Panc1 (cell line): ENCODE data around the gene SCYGR4.

DNA sequence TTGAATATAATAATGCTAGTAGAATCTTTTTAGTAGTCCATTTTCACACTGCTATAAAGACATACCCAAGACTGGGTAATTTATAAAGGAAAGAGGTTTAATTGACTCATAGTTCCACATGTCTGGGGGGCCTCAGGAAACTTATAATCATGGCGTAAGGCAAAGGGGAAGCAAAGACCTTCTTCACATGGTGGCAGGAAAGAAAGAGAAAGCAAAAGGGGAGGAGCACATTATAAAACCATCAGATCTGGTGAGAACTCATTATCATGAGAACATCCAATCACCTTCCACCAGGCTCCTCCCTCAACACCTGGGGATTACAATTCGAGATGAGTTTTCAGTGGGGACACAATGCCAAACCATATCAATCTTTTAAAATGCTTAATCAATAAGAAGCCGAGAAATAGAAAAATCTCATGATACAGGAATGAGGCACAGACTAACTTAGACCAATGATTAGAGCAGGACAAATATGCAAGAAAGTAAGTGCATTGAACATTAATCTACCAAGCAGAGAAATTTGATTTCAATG lies 259.4 kb downstream of the IRS1 start:
- RRBS, 2 experiments, result no CpG with 5 or more reads among the region's 3 CpGs

DNA sequence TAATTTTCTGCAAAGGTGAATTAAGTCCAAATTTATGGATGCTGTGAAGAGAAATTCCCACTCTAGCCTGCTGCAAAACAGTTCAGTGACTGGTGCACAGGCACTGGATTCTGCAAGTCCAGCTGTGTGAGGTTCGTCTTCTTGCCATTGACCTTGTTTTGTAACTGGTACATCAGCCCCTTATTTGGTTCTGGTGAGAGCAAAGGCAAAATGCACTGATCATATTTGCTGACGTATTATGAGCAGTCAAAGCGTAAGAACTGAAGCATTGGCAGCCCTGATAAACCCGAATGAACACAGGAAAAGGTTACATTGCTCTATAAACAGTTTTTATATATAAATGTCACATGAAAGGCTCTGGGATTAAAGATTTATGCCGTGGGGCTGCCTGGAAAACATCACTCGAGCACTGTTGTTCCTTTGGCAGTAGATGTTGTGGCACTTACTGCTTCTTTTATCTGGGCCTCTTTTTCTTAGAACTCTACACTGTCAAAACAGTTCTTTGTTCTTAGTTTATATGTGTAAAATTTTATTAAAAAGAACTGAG lies 168.0 kb downstream of the IRS1 start:
- RRBS, 2 experiments, result no CpG with 5 or more reads among the region's 6 CpGs

GRCh38 chr2:226767565-226768040 lies 32.0 kb downstream of the IRS1 start:
- RRBS, 2 experiments, result no CpG with 5 or more reads among the region's 4 CpGs

DNA sequence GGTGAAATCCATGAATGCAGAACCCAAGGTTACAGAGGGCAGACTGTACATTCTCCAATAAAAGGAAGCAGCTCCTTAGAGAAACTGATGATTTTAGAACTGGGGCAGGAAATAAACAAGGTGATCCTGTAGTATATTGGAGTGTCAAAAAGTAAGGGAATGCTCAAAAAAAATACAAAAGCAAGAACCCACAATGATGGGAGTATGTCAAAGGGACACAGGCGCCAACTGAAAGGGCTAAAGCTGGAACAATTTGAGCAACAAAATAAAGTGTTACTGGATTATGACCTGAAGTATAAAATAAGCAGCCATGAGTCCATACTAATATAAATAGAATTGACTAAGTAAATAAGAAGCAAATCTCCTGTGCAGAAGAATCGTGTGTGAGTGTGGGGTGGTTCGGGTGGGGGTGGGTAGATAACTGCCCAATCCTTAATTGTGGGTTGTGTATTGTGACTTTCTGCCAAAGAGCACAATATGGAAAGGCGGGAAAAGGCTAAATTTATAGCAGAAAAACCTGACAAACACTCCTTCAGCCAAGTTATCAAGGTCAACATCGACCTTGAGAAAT lies 23.6 kb downstream of the IRS1 start:
- RRBS, 2 experiments, result no CpG with 5 or more reads among the region's 5 CpGs

- RRBS, 2 experiments, result no CpG with 5 or more reads among the region's 9 CpGs
These were observed 7.2 kb downstream of the IRS1 start for GRCh38 chr2:226792170-226793040.

GRCh38 chr2:227370619-227371333 lies 8.3 kb downstream of the TM4SF20 start:
- RRBS, 2 experiments, result no CpG with 5 or more reads among the region's 12 CpGs

DNA sequence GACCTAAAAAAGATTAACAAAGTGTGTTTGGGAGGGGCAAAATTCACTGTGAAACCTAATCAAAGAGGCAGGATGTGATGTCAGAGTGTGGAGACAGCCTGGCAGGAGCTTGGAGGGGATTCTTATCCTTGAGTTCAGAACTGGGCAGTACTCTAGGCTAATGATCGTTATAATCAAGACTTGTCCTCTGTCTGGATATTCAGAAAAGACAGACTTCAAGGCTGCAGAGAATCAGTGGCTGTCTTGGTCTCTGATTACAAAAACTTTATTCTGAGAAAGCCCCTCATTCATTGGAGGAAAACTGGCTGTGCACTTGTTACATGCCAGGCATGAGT lies 18.6 kb upstream of the SCYGR1 start:
- RRBS, 2 experiments, result no CpG with 5 or more reads among the region's 1 CpG

- RRBS, 2 experiments, result no CpG with 5 or more reads among the region's 7 CpGs
These were observed at the start of gene SCYGR4 for GRCh38 chr2:227617298-227617696. Gene SCYGR4 (plus strand): TSS chr2:227617498.

- RRBS, 2 experiments, result no CpG with 5 or more reads among the region's 9 CpGs
These were observed 5.2 kb downstream of the CCL20 start for GRCh38 chr2:227818700-227819283.

- RRBS, 2 experiments, result no CpG with 5 or more reads among the region's 3 CpGs
These were observed 192.9 kb downstream of the PID1 start for GRCh38 chr2:229078138-229078676.

GRCh38 chr2:229113929-229115257 lies 156.7 kb downstream of the PID1 start:
- RRBS, 2 experiments, result no CpG with 5 or more reads among the region's 5 CpGs

- RRBS, 2 experiments, result no CpG with 5 or more reads among the region's 5 CpGs
These were observed 91.5 kb downstream of the PID1 start for GRCh38 chr2:229179511-229180034.

- RRBS, 2 experiments, result no CpG with 5 or more reads among the region's 1 CpG
These were observed 87.5 kb downstream of the PID1 start for GRCh38 chr2:229183616-229183938.

DNA sequence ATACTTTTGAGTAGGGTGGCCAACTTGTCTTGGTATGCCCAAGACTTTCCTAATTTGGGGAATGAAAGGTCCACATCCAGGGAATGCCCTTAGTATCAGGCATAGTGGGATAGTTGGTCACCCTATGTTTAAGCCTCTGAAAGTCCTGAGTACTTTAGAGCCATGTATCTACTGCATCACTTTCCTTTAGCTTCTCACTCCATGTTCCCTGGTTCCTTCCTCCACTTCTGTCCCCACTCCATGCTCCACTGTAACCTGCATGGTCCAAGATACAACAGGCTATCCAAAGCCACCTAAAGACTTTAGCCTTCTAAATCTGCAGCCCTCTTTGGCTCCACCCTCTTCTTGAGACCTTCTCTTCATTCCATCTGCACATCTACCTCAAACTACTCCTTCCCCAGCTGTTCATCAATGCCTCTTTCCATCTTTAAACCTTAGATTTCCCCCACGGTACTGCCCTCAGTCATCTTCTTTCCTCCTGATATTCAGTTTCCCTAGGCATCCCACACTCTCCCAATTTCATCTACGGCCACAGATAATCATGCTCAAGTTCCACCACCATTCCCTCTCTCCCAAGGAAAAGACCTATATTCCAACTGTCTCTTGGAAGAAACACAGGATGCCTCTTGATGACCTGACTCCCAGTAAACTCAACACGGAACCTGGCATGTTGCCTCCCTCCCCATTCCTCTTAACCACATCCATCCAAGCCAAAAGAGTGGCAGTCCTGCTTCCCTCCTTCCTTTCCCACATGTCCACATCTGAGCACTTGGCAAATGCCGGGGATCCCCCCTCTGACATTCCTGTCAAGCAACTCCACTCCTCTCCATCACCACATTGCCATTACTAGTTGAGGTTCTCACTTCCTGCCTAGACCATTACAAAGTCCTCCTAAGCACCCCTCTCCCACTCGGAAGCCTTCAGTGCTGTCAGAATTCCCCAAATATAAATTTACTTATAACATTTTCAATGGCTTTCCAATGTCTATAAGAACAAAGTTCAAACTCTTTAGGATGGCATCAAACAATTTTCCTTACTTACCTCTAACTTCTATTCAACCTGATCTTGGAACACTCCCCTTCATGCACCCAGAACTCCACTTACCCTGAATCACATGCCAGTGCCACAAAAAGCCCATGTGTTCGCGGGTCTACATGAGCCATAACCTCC lies 49.6 kb downstream of the PID1 start:
- RRBS, 2 experiments, result no CpG with 5 or more reads among the region's 7 CpGs

- RRBS, 2 experiments, result no CpG with 5 or more reads among the region's 4 CpGs
These were observed 28.4 kb downstream of the PID1 start for GRCh38 chr2:229242429-229243373.

GRCh38 chr2:229262626-229263292 lies 8.3 kb downstream of the PID1 start:
- RRBS, 2 experiments, result no CpG with 5 or more reads among the region's 4 CpGs

DNA sequence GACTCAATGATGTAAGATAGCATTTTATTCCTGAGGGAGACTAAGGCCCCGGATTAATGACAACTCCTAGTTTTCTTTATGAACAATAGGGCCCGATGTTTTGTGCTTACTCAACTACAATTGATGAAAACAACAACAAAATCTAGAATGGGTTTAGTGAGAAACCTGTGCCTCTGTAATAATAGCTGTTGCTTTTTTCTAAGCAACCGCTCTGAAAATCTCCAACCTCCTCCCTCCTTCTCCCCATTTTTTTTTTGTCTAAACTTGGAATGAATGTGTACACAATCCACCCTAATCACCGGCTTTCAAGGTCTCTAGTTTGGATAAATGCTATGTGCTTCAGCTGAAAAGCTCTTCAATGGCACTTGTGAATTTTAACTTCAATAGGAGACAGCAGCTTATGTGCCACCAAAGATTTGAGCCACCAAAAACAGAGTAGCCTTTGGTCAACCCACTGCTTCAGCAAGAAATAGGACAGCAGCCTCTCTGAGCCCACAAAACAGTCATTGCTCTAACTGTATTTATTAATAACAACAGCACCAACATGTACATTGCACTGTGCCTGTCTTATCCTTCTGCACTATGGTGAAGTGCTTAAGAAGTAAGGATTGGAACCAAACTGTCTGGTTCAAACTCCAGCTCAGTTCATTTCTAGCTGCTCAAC lies 4.9 kb downstream of the PID1 start:
- RRBS, 2 experiments, result no CpG with 5 or more reads among the region's 4 CpGs

DNA sequence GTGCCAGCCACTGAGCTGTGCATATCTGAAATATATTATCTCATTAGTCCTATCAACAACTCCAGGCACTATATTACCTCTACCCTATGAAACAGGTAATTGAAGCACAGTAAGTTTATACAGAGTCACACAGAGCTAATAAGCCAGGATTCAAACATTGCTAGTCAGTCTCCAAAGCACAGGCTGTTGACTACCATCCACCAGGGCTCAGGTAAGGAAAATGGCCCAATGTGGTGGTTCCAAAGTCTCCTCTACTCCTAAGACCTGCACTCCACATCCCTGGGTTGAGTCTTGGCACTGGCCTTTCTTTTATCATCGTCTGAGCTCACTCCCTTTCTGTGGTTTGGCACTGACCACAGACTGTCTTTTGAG lies 11.8 kb upstream of the PID1 start:
- RRBS, 2 experiments, result no CpG with 5 or more reads among the region's 1 CpG

- RRBS, 2 experiments, result no CpG with 5 or more reads among the region's 1 CpG
These were observed 29.6 kb upstream of the PID1 start for GRCh38 chr2:229300713-229300982.

- RRBS, 2 experiments, result no CpG with 5 or more reads among the region's 5 CpGs
These were observed 141.3 kb downstream of the DNER start for GRCh38 chr2:229573053-229573543.